Metastatic Liver Carcinoma in the Lung (tissue), 2 donors: ENCODE measurements around the gene GLOD4.

- PRO-cap, 2 experiments, result no peak in any of the 2 experiments
These were observed 25.6 kb upstream of the DOC2B start for GRCh38 chr17:207039-207466.

- PRO-cap, 2 experiments, result no peak in any of the 2 experiments
These were observed 47.7 kb upstream of the DOC2B start for GRCh38 chr17:229040-229725.

- PRO-cap, 2 experiments, result no peak in any of the 2 experiments
These were observed 72.8 kb downstream of the RPH3AL start for GRCh38 chr17:279610-280483.

- PRO-cap, 2 experiments, result no peak in any of the 2 experiments
These were observed 48.2 kb downstream of the RPH3AL start for GRCh38 chr17:304323-304907.

GRCh38 chr17:350554-351721 lies 1.7 kb downstream of the RPH3AL start:
- PRO-cap, 2 experiments, result peak in 1 of 2 experiments; most common plus-strand start chr17:350958 (in 1); most common minus-strand start chr17:350727 (in 1)

DNA sequence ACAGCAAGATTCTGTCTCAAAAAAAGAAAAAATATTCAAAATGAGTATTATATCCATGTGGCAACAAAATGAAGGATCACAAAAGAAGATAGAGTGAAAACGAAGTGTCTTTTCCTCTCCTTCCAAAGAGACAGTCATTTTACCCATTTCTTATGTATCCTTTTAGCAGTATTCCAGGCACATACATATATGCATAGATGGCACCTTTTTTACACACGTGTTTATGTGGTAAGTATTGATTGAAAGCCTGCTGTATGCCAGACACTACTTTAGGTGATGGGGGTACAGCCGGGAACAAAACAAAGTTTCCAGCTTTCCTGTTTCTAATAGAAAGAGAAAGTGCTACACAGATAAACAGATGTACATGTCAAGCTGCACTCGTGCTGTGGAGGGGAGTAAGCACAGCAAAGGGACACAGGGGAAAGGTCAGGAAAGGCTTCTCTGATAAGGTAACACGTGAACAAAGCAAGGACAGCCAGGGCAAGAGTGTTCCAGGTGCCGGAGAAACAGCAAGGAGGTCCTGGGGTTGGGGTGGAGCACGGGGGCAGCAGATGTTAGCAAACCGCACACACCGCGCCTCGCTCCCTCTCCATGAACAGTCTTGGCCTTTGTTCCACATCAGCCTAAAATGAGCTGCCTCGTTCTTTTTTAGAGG lies 16.5 kb upstream of the C17orf97 start:
- PRO-cap, 2 experiments, result peak in 1 of 2 experiments; most common plus-strand start position 474 of the sequence (in 1)

GRCh38 chr17:560654-560947 lies 150.5 kb downstream of the C17orf97 start:
- PRO-cap, 2 experiments, result no peak in any of the 2 experiments

DNA sequence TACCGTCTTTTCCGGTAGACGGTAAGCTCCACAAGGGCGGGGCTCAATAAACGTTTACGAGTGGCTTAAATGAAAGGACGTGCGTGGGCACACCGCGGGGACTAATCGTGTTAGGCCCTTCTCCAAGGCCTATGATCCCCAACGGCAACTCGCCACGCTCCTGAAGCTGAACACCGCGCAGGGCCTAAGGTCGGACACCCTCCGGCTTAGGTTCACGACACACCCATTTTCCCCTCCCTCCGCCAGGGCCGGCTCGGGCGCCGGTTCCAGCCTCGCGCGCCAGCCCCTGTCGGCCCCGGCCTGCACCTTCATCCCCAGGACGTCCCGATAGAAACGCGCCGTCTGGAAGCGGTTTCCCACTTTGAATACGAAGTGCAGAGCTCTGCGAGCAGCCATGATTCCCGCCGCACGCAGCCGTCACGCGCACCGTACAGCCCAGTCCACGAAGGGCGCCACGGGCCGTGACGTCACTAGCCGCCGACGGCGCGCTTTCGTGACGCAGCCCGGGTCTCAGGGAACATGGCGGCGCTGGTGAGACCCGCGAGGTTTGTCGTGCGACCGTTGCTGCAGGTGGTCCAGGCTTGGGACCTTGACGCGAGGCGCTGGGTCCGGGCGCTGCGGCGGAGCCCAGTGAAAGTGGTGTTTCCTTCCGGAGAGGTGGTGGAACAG lies at the start of gene GLOD4:
Gene GLOD4 (minus strand): TSS at position 421 of the 669 bp plus-strand sequence.
- PRO-cap, 2 experiments, result peak in 2 of 2 experiments; most common plus-strand start position 494 of the sequence (in 2); most common minus-strand start position 421 of the sequence (in 2)

DNA sequence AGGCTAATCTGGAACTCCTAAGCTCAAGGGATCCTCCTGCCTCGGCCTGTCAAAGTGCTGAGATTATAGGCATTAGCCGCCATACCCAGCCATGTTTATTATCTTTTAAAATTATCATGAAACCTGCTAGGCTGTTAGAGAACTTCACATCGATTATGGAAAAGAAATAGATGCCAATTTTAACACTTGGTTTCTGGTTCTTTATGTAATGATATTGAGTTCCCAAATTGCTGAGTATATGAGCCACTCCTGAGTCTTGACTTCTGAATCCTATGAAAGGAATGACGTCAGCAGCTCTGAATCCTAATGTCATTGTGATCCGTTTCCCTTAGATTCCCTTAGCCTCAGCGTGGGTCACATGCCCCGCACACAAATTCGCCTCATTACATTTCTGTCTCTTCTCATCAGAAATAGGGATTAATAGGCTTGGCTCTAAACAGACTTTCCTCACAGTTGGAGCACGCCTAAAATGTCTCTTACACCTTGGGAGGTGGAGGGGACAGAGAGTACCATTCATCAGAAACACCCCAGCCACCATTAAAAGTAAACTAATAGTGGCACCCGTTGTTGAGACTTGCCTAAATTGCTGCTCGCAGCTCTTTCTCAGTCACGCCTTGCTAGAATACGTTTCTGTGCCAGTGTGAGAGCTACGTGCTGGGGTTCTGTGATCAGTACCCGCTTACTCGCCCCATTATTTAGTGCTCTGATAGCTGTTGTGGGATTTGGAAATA lies 7.0 kb downstream of the MRM3 start:
- PRO-cap, 2 experiments, result no peak in any of the 2 experiments

GRCh38 chr17:791427-792090 lies 9.4 kb downstream of the MRM3 start:
- PRO-cap, 2 experiments, result no peak in any of the 2 experiments

DNA sequence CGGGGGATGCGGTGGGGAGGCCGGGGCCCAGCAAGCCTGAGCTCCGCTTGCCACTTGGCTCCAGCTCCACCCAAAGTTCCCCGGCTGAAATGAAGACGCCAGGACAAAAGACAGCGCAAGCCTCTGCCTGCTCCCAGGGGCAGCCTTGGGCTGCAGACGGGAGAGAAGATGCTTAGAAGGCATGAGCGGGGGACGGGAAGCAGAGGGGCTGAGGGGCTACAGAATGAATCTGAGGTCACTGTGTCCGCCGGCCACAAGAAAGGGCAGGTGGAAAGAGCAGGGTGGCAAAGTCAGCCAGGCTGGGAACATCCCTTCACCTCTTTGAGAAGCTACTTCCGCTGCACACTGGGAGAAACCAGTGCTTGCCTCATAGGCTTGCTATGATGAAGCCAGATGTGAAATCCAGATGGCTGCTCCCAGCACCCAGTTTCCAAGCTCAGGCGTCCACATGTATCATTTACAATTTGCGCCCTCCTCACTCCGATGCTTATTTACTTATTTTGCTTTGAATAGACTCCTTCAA lies 69.1 kb downstream of the MRM3 start:
- PRO-cap, 2 experiments, result no peak in any of the 2 experiments

- PRO-cap, 2 experiments, result no peak in any of the 2 experiments
These were observed 77.7 kb downstream of the MRM3 start for GRCh38 chr17:859868-860200.

- PRO-cap, 2 experiments, result peak in 1 of 2 experiments; most common minus-strand start chr17:883303 (in 1)
These were observed 96.3 kb downstream of the NXN start for GRCh38 chr17:883013-883978.

DNA sequence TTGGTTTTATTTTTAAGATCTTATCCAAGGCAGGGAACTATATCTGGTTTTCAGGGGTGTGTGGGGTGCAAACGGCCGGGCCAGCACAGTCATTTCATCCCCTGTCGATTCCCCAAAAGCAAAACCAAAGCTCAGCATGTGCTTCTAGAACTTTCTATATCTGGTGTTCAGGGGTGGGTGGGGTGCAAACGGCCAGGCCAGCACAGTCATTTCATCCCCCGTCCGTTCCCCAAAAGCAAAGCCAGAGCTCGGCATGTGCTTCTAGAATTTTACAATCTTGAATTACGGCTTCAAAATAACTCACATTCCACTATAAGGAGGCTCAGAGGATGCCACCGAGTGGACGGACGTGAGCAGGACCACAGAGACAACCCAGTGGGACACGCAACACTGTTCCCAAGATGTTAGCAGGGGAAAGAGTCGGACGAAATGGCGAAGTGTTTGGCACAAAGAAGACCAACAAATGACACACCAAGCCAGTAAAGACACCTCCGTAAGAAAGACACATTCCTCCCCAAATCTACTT lies 29.1 kb downstream of the NXN start:
- PRO-cap, 2 experiments, result no peak in any of the 2 experiments

DNA sequence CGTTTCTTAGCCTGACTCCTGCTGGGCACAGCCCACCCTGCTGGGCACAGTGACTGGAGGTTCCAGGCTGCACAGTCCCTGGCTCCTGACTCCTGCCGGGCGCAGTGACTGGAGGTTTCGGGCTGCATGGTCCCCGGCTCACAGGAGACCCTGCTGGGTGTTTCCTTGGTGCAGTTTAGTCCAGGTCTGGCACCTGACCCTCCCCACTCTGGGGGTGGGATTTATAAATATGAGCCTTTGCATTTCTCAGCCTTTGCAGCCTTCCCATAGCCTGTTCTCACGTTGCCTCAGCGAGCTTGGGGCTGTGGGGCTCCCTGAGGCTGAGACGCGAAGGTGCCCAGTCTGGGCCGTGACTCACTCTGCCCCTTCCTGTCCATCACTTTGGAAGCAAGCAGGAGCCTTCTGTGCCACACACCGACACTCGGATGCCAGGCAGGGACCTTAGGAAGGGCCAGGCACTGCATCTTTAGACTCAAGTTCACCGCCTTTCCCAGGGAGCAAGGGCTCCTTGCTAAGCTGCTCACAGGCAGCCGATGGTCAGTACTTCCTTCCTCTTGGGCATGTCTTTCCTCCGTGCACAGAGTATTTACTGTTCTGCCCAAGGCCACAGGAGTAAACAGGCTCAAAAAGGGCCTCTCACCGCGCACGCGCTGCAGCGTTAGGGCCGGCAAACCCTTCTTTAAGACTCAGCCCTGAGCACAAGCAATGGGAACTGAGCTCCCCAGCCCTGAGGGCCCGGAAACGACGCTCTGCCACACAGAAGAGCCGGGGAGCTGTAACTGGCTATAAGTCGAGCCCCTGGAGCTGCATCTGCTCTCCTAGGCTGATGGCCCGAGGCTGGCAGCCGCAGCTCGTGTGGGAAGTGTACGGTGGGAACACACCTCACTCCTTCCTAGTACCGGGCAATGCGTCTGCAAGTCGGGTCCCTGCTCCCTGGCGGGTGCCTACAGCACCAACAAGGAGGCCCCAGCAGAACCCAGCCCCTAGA lies 7.1 kb downstream of the TIMM22 start:
- PRO-cap, 2 experiments, result peak in 1 of 2 experiments; most common minus-strand start position 489 of the sequence (in 1)

GRCh38 chr17:1008068-1008949 lies 11.4 kb downstream of the TIMM22 start:
- PRO-cap, 2 experiments, result no peak in any of the 2 experiments

DNA sequence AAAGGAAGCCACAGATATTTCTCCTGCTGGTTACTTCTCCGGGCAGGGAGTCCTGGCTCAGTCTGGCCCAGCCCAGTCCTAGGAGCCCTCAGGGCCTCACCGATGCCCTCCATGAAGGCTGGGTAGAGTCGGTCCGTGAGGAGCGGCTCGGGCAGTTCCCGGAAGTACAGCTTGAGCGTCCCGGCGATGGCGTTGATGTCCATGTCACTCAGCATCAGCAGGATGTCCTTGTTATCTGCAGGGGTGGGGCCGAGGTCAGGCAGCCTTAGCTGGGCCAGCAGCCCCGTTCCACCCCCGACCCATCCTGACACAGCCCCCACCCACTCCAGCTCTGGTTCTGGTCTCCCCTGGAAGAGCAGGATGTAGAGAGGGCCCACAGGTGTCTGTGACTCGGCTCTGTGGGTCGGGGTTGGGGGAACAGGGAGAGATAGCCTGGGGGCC lies 13.7 kb downstream of the TIMM22 start:
- PRO-cap, 2 experiments, result no peak in any of the 2 experiments

DNA sequence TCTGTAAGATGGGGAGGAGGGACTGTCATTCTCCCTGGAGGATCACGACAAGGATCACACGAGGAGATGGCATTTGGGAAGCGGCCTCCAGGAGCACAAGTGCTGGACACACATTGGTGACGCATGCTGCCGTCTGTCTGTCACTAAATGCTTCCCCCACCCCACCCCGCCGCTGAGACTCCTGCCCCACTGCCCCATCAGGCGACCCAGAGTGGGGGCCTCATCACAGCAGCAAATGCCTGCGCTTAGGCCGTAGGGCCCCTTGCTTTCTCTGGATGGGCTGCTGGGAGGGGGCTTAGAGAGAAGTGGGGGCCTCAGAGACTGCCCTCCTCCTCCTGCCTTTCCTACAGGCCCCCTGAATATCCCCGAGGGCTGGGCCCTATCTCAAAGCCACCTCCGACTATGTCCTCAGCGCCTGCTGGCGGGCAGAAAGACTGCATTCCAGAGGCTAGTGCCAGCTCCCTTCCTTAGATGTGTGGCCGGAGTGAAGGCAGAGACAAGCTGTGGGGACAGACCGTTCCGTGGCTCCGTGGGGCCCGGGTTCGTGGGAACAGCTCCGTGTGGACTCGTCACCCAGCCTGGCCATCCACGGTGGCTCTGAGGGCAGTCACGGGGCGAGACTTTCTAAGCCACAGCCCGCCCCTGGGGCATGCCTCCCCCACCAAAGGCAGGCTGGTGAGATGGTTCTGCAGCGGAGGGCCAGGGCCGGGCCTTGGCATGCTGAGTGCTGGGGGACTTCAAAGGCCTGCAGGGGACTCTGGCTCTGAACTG lies 50.1 kb downstream of the TIMM22 start:
- PRO-cap, 2 experiments, result no peak in any of the 2 experiments

- PRO-cap, 2 experiments, result no peak in any of the 2 experiments
These were observed 79.3 kb downstream of the ABR start for GRCh38 chr17:1100379-1100907.

DNA sequence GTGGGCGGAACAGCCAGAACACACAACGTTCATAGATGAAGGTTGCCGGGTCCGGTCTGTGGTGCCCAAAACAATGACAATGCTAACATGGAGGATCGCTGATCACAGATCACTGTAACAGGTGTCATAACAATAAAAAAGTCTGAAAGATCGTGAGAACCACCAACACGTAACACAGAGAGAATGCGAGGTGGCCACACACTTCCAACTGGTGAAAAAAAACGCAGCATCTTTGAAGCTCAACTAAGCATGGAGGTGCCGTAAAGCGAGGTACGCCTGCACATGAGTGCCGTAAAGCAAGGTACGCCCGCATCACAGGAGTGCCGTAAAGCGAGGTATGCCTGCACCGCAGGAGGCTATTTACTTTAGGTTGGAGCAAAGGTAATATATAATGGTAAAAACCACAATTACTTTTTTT lies 42.3 kb downstream of the ABR start:
- PRO-cap, 2 experiments, result no peak in any of the 2 experiments